ENCODE measurements around a stretch of chr21.

GRCh38 chr21:45477961-45478931 lies 64.0 kb downstream of the SLC19A1 start:
- PRO-cap, result no peak

DNA sequence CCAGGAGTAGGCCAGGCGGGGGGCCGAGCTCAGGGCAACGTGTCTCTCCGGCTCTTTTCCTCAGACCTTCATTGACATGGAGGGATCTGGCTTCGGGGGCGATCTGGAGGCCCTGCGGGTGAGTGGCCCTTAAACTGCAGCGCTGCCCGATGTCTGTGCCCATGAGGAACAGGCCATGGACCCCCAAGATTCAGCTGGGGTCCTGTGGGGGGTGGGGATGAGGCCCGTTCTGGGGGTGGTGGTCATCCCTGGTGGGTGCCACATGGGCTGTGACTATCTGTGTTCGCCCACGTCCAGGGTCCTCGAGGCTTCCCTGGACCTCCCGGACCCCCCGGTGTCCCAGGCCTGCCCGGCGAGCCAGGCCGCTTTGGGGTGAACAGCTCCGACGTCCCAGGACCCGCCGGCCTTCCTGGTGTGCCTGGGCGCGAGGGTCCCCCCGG lies 61.8 kb downstream of the SLC19A1 start:
- PRO-cap, result no peak

DNA sequence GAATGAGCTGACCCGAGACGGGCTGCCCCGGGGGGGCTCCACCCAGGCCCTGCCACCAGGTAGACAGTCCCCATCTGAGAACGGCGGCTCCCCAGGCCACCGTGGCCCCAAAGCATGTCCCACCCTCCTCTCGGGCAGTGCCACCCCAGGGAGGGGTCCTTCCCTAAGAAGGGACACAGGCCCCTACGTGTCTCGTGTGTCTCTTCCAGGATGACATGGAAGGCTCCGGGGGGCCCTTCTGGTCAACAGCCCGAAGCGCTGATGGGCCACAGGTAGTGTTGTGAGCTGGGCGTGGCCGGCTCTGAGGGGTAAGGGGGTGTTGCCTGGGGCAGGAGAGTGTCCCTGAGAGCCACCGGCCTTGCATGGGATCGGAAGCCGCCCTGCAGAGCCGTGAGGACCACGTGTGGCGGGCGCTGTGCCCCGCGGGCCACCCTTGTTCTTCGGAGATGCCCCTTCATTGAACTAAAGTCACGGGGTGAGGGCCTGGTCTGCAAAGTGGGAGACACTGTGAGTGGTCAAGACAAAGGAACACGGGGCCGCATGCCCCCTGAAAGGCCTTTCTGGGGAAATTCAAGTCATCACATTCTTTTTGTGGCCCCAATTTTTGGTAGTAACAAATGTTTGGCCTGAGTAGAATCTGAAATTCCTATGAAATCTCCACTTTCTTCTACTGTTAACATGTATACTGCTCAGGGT lies 54.9 kb downstream of the SLC19A1 start:
- PRO-cap, result no peak

DNA sequence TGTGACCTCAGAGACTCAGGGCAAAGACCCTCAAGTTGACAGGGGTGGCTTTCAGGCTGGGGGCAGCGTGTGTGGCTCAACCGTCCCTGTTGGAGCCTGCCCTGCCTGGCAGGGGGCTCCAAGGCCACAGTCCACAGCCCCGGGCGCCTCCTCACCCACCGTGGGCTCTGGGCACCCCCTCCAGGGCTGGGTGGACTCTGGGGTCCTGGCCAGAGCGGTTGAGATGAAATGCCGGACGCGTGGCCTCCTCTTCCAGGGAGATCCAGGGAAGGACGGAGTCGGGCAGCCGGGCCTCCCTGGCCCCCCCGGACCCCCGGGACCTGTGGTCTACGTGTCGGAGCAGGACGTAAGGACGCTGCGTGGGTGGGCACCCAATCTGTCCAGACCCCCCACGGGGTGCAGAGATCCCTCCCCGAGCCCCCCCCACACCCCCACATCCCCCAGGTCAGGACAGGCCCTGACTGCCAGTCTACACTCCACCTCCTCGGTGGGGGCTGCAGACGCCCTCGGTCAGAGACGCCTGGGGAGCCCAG lies 51.2 kb downstream of the SLC19A1 start:
- PRO-cap, result no peak

DNA sequence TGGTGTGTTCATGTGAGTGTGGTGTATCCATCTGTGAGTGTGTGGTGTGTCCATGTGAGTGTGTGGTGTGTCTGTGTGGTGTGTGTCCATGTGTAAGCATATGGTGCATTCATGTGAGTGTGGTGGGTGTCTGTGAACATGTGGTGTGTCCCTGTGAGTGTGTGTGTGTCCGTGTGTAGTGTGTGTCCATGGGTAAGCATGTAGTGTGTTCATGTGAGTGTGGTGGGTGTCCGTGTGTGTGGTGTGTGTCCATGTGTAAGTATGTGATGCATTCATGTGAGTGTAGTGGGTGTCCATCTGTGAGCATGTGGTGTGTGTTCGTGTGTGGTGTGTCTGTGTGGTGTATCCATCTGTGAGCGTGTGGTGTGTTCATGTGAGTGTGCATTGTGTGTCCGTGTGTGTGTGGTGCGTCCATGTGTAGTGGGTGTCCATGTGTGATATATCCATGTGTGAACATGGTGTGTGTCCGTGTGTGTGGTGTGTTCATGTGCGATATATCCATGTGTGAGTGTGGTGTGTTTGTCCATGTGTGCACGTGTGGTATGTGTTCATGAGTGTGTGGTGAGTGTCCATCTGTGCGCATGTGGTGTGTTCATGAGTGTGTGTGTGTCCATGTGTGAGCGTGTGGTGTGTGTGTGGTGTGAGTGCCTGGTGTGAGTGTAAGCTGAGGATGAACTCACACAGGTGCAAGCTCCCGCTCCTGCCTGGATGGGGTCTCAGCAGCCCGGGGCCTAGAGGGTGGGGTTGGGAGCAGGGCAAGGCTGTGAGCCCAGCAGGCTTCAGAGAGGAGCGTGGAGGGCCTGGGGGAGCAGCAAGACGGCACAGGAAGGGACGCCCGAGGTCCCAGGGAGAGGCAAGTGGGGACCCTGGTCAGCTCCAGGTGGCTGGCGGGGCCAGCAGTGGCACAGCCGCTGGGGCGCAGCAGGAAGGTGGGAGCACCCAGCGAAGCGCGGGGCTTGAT lies 12.2 kb downstream of the SLC19A1 start:
- PRO-cap, result no peak

DNA sequence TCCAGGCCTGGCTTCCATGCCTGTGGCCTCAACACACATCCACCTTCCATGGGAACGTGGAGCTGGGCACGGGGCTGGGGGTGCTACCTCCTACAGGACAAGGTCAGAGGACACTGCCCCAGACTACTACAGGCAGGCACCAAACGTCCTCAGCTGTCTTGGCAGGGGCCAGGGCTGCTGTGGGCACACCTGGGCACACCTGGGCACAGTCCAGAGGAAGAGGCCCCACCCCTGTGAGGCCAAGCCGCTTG lies 9.1 kb downstream of the SLC19A1 start:
- PRO-cap, result bidirectional peak, plus-strand start outside the sequence, minus-strand start at position 153 of the sequence

GRCh38 chr21:45551341-45551783 lies 9.1 kb upstream of the SLC19A1 start:
- PRO-cap, result no peak

GRCh38 chr21:45639974-45640513 lies 3.5 kb upstream of the PCBP3 start:
- PRO-cap, result no peak

DNA sequence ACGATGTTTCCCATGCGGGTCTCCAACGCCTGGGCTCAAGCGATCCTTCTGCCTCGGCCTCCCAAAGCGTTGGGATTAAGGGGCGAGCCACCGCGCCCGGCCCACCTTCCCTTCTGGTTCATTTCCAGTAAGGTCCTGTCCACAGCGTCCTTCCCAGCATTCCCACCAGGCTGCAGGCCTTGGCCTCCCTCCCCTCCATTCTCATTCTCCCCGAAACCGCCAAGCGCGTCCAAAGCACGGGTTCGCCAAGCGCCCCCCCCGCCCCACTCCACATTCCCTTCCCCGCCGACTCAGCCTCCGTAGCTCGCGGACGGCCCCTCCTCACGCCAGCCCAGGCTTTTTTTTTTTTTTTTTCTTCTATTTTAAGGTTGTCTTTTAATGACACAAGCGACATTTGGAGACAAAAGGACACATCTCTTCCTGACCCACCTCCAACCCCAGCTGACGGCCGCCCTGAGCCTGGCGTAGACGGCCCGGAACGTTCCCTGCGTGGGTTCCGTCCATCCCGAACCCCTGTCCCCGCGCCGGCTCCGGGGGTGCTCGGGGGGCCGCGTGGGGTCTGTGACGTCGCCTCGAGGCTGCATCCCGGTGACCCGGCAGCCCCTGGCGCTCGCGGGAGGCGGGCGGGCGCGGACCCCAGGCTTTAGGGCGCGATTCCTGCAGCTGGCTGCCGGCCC lies 1.7 kb upstream of the PCBP3 start:
- PRO-cap, result no peak

DNA sequence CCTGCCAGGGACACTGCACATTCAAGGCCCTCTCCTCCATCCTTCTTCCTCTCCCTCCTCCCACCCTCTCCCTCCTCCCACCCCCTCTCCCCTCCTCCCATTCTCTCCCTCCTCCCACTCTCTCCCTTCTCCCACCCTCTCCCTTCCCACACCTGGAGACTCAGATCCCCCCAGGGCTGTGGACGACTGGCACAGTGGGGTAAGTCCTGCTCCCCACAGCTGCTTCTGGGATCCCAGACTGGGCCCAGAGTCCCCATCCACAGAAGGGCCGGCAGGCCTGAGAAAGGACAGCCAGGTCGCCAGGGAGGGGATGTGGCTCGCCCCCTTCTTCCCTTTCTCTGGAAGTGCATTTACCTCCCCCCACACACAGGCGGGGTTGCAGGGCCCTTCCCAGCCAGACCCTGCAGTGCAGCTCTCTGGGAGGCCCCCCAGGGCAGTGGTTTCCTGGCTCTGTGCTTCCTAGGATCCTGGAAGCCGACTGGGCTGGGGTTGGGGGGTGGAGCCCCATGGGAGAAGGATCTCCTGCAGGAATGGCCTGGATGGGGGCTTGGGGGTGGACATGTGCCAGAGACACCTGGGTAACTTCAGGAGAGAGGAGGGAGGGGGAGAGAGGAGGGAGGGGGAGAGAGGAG lies 4.3 kb upstream of the COL6A1 start:
- PRO-cap, result no peak

- PRO-cap, result no peak
Observed at GRCh38 chr21:46006174-46006563, 24.6 kb downstream of the COL6A1 start.

- PRO-cap, result no peak
Observed at GRCh38 chr21:46054393-46055059, 43.4 kb upstream of the COL6A2 start.

GRCh38 chr21:46066232-46066588 lies 31.7 kb upstream of the COL6A2 start:
- PRO-cap, result no peak

GRCh38 chr21:46110326-46111182 lies 12.6 kb downstream of the COL6A2 start:
- PRO-cap, result no peak

GRCh38 chr21:46152837-46153991 lies 2.2 kb downstream of the FTCD start:
- PRO-cap, result no peak

GRCh38 chr21:46187315-46187903 lies 3.1 kb upstream of the SPATC1L start:
- PRO-cap, result no peak

DNA sequence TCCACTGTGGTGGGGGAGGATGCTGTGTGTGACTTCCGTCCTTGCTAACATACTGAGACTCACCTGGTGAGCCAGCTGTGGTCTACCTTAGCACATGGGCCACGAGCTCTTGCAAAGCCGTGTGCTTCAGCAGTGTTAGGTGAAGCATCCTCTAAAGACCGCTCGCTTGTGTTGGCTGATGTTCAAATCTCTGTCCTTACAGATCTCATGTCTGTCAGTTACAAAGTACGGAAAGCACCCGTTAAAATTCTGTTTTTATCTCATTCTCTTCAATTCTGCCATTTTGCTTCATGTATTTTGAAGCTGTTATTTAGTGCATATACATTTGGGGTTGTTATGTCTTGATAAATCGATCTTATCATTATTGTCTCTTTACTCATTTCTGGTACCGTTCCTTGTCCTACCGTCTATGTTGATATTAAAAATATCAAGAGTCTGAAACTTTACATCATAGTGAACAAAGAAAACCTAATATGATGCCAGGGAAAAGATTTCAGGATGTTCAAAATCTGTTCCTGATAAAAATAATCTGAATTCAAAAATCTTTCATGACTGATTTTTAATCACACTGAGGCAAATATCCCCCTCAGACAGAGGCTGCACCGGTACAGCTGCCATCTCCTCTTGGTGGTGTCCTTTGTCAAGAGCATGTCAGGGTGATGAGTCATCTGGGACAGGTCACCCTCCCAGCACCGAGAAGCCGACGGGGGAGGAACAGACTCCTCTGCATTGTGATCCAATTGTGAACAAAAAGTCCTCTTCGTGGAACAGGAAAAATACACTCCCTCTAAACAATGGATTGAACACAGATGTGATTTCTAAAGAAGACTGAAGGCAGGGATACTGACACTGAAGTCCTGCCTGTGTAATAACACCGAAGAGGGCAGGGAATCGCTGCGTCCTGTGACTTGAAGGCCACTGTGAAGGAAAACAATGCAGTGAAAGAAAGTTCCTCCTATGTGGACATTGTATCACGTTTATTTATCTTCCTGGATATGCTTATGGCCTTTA lies 4.0 kb upstream of the SPATC1L start:
- PRO-cap, result no peak

- PRO-cap, result no peak
Observed at GRCh38 chr21:46223046-46223586, 5.5 kb downstream of the LSS start.

- PRO-cap, result no peak
Observed at GRCh38 chr21:46246203-46247233, 17.9 kb upstream of the LSS start.

DNA sequence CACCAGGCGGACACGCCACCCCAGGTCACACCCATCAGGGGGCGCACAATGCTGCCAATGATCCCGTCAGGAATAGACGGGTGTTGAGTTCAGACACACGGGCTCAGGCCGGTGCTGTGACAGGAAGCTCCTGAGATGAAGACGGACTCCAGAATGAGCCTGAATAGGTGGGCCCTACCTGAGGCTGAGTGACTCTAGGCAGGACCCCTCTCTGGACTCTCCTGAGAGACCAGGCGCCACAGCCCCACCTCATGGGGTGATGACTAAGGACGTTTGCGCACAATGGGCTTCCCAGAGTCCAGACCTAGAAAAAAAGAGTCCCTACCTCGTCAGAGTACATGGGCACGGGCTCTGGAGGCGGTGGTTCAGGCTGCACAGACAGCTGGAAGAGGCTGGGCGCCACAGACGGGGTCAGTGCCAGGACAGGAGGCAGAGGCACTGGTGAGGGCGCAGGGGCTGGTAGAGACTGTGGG lies 20.4 kb downstream of the MCM3AP start:
- PRO-cap, result no peak